CD14-positive monocyte (primary cell): Measurements from ENCODE around the gene AAGAB.

GRCh38 chr15:66484751-66485325, 12.7 kb downstream of the SNAPC5 start:
- CAGE, long polyA plus RNA: no peak

GRCh38 chr15:66500049-66500899, 2.7 kb upstream of the SNAPC5 start:
- CAGE, long polyA plus RNA: no peak

DNA sequence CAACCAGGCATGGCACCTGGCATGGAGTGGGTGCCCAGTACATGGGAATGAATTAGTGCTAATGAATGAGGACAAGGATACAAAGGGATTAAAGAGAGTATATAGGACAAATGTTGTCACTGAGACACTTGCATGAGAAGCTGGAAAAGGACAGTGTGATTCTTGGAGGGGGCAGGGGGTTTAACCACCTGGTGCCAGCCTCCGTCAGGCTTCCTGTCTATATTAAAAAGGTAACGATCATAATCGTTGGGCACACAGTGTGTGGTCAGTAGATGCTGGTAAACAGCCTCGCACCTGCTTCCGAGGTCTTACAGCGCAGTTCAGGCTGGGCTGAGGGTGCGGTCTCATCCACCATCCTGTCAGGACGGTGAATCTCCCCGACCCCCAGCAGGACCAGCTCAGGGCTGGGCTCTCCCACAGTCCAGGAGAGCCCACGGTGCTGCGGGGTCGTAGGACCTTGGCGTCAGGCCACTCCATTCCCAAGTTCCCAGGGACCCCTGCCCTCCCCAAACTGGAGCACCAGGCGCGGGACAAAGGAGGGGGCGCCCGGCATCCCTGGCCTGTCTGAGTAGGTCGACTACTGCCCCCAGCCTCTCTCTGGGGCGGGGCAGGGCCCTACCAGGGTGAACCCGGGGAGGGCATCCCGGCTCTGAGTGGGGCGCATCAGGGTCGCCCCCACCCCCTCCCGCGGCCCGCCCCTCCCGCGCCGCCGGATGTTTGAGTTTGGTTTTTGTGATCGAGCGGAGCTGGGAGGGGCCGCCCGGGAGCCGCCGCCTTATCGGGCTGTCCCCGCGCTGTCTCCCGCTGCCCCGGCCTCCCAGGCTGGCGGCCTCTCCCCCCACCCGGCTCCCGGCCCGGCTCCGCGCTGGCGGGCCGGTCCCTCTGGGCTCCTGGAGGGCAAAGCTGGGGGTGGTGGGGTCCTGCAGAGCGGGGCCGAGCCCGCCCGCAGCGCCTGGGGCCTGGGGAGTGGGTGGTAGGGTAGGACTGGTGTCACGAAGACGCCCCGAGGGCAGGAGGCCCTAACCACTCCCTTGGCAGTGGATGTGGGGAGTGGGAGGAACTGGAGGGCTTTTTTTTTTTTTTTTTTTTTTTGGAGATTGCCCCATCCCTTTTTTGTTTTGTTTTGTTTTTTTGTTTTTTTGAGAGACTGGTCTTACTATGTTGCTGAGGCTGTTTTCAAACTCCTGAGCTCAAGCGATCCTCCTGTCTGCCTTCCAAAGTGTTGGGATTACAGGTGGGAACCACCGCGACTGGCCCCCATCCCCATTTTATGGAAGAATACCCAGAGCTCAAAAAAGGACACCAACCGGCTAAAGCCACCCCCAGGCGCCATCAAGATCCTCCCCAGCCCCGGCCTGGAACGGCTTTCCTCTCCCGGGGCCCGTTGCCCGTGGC, 47.3 kb upstream of the SMAD6 start:
- CAGE, long polyA plus RNA: no peak

GRCh38 chr15:66703281-66703541, 1.2 kb downstream of the SMAD6 start:
- CAGE, long polyA plus RNA: no peak

DNA sequence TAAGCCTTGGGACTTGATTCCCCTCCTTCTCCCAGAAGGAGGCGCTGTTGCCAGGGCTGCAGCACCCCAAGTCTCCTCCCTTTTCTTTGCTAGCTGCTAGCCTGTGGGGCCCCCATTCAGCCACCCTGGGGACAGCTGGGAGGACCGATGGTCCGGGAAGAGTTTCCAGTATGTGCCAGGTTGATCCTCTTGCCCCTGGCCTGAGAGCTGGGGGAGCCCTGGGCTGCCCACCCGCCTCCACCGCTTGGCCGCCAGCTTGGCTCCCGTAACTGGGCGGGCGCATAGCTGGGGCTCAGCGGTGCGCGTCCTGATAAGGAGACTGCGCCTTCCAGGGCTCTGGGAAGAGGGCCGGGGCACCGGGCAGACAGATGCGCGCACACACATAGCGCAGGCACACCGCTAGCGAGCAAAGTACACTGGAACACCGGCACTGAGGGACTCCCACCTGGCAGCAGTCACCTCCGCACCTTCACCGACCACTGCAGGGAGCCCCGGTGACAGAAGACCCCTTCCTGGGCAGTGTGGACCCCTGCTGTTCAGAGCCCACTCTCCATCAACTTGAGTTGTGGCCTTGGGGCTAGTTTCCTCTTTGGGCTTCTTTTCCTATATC, 4.4 kb downstream of the SMAD6 start:
- CAGE, long polyA plus RNA: no peak

DNA sequence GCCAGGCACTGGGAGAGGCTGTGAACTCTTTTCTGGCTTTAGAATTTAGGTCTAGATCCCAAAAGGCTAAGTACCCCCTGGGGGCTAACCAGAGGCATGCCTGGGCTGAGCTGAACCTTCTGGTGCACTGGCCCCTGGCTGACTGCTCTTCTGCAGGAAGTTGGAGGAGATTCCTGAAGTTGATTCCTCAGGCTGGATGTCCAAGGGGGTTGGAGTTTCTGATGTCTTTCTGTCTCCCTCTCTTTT, 5.8 kb downstream of the SMAD6 start:
- CAGE, long polyA plus RNA: no peak

- CAGE, long polyA plus RNA: no peak
These were observed 61.2 kb downstream of the SMAD6 start for GRCh38 chr15:66763228-66763651.

GRCh38 chr15:66780800-66781930, 79.1 kb downstream of the SMAD6 start:
- CAGE, long polyA plus RNA: no peak

- CAGE, long polyA plus RNA: no peak
These were observed 138.6 kb downstream of the SMAD6 start for GRCh38 chr15:66840608-66841049.

- CAGE, long polyA plus RNA: no peak
These were observed 147.9 kb downstream of the SMAD6 start for GRCh38 chr15:66849822-66850490.

DNA sequence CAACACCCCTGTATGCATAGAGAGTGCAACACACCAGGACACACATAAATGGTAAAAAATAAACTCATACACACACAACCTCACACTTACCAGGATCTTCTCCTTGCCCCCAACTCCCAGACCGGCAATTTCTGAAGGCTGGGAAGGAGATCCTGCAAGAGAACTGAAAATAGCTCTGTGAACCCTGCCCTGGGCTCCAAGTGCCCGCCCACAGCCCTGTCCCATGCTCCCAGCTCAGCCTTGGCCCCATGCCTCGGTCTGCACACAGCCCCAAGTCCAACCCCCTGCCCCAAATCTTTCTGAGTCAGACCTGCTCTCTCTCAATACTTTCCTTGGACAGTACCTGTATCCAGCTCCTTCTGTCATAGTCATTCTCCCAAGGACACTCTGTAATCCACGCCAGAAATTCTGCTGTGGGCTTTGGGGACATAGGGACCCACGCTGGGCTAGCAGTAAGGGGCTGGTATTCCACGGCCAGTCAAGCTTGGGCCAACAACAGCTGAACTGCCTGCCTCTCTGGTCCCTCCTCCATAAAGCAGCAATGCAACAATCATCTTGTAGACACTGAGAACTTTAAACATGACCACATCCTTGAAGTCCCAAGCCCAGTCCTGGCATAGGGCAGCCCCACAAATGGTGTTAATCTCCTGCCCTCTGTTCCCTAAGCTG, 6.2 kb upstream of the SMAD3 start:
- CAGE, long polyA plus RNA: no peak

GRCh38 chr15:67067040-67068030, 1.9 kb downstream of the SMAD3 start:
- CAGE, long polyA plus RNA: no peak

DNA sequence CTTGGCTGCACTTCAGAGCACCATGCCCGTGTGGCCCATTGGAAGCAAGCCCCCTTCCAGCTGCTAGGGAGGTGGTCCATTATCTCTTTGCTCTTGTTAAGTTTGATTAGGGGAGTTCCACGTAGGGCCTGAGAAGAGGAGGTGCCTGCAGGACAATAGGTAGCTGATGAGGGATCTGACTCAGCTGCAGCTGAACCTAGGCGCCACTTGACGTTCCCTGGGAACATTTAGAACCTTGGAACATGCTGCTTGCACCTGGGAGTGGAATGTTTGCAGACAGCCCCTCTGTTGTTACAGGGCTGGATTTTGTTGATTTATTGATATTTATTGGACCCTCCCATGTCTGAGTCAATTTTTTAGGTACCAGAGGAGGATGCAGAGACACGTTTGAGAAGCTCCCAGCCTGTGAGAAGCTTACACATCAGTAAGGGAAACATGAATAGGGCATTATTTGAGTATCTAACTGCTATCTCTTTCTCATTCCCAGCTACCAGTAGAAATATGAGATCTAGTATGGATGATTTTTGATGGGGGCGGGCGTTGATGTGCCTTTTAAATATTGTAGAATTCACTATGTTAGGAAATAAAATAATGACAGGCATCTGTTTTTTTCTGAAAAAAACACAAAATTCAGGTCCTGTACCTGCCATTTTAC, 4.9 kb downstream of the SMAD3 start:
- CAGE, long polyA plus RNA: no peak

- CAGE, long polyA plus RNA: no peak
These were observed 27.3 kb downstream of the SMAD3 start for GRCh38 chr15:67092411-67093319.

- CAGE, long polyA plus RNA: no peak
These were observed 36.5 kb downstream of the SMAD3 start for GRCh38 chr15:67101760-67102454.

GRCh38 chr15:67175505-67176517, 78.7 kb downstream of the AAGAB start:
- CAGE, long polyA plus RNA: no peak

DNA sequence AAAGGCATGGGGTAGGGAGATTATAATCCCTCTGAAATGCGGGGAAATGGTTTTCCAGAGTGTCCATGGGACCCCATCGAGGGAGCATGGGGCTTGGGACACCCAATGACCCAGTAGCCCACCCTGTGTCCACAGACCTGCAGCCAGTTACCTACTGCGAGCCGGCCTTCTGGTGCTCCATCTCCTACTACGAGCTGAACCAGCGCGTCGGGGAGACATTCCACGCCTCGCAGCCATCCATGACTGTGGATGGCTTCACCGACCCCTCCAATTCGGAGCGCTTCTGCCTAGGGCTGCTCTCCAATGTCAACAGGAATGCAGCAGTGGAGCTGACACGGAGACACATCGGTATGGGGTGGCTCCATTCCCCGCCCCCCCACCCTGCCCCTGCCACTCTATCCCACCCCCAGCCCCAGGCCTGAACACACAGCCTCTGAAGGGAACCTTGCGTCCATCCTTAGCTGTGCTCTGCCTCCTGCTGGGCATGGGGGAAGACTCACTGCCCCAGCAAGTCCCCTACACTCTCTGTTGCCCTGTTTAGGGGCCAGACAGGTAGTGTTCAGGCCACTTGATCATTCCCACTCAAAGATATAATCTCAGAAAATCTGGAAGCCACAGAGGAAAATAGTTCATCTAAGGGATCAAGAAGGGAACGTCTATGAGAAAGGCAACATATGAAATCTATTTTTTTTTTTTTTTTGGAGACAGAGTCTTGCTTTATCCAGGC, 73.2 kb downstream of the AAGAB start:
- CAGE, long polyA plus RNA: no peak

DNA sequence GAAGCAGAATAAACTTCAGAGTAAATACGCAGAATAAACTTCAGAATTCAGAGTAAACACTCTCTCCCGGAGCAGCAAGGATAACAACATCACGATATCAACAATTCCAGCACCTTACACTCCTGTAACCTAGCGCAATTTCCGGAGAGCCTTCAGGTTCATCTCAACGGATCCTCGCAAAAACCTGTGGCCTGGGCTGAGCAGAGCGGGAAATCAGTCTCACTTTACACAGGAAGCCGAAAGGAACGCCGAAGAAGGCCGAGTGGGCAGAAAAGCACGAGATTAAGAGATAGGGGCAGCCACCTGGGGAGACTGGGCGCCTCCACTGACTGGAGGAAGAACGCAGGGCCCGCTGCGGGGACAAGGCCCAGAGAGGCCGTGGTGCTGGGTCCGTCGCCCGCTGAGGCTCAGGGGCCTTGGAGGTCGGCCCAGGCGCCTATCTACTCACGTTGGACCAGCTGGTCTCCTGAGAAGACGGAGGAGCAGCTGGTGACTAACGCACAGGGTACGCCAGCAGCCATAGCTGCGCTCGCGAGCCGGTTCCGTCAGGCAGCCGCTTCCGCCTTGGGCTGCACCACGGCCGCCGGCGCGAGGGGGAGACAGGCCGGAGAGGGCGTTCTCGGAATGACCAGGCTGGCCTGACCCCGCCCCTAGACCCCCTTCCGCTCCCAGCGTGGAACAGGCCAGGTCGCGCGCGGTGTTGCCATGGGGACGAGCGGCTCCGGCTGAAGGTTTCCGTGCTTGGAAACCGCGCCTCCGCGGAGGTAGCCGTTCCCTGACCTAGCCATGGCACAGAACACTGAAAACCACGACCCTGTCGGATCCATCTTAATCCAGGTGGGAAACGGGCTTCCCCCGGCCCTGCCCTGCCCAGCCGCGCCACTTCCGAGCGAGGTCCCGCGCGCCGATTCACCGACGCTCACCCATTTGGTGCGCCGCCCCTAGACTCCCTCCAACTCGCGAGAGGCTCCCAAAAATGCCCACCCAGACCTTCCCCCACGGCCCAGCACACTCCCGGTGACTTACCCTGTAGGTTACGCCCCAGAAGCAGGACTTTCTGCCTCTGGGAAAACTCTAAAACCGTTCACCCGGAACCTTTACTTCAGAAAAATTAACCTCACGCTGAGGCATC, at the start of gene AAGAB:
Gene AAGAB, minus strand, starts transcription at position 551 of the 1,132 bp plus-strand sequence.
- CAGE, long polyA plus RNA: no peak

- CAGE, long polyA plus RNA: no peak
These were observed 6.4 kb downstream of the MAP2K5 start for GRCh38 chr15:67548716-67549416.

DNA sequence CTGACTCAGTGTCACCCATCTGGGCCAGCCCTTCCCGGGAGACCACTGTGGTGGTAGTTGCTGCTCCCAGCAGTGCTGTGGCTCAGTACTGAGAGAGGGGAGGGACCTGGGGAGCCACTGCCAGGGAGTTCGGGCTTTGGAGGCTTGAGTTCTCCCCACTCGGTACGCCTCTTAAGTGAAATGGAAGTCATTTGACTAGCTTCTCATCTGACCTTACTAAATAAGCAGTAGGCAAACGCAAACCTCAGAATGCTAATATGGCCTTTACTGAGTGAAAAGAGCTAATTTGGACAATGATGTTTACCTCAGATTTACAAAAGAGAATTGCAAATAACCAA, 16.1 kb downstream of the SKOR1 start:
- CAGE, long polyA plus RNA: no peak